Measurements from ENCODE around the genes TSPYL4, CALHM4, FAM162B and RFX6.

DNA sequence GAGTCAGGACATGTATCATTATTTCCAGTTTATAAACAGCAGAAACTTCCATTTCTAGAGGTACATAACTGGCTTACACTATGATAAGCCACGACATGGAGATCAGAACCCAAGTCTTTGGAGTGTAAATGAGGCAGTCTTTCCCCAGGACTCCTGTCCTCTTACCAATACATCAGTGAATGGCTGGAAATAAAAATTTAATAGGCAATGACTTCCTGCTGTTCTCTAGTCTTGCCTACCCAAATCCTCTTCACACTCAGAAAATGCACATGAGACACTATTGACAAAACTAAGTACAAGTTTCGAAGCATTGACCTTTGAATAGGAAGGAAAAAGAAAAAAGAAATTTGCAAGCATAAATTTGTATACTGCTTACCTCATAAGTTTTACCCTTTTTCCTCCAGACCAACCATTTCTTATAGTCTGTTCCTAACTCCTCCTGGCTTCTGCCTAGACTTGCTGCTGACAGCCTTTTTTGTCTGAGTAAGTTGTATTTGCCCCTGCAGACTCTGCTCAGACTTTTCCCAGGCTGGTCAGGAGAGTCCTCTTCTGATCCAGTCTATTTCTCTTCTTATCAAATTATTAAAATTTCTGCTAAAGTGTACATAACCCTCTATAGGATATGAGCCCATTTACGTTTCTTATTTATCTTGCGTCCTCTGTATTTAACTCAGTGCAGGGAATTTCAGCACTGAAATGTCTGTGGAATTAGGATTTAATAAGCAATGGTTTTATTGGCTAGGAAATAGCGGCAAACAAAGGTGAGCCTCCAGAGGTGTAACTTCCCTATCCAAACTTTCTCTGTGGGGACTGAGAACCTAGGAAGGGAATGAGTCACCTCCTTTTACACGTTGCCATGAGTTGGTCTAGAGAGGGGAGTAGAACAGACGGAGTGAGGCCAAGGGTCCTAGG, 207.2 kb upstream of the MARCKS start:
- RRBS = no CpG with 5 or more reads among the region's 7 CpGs

- RRBS = no CpG with 5 or more reads among the region's 6 CpGs
These were observed 2.2 kb downstream of the HDAC2 start for GRCh38 chr6:113968695-113969153.

DNA sequence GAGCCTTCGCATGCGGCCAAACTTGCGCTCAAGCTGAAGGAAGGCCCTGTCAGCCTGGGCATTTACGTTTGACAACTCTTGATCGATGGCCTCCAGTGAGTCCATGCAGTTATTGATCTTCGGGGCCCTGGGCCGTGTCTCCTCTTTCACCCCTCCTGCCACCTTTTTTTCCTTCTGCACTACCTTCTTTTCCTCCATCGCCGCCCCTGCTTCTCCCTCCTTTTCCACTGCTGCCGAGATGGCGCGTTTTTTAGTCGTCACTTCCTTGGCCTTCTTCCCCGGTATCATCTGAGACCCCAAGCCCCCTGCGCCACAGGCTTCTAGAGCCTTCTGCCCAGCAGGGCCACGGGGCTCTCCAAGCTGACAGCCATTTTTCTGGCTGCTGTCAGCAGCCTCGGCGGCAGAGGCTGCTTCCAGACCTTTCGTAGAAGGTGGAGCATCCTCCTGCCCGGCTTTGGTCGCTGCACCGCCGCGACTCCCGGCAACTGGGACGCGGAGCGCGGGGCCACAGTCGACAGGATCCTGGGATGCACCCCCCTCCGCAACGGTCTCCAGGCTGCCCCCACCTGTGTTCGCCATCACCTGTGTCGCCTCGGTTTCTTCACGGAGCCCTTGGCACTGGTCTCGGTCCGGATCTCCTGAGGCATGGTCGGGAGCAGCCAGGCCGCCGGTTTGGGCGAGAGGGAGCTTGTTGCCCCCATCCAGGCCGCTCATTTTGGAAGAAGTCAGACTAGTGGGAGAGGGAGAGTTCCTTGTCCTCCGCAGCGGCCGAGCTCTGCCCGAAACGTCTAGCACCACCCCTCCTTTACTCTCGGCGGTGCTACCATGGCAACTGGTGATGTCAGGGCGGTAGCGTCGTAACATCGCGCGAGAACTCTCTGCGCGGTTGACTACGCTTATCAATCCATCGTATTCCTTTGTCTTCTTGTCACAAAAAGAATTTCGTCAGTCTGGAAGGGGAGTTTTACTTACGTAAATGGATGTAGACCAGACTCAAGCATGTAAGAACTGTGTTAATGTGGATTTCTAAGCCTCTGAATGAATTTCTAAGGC, at the start of gene TSPYL4:
Gene TSPYL4, minus strand, starts transcription at position 781 of the 1,053 bp plus-strand sequence.
- RRBS = no CpG with 5 or more reads among the region's 62 CpGs

DNA sequence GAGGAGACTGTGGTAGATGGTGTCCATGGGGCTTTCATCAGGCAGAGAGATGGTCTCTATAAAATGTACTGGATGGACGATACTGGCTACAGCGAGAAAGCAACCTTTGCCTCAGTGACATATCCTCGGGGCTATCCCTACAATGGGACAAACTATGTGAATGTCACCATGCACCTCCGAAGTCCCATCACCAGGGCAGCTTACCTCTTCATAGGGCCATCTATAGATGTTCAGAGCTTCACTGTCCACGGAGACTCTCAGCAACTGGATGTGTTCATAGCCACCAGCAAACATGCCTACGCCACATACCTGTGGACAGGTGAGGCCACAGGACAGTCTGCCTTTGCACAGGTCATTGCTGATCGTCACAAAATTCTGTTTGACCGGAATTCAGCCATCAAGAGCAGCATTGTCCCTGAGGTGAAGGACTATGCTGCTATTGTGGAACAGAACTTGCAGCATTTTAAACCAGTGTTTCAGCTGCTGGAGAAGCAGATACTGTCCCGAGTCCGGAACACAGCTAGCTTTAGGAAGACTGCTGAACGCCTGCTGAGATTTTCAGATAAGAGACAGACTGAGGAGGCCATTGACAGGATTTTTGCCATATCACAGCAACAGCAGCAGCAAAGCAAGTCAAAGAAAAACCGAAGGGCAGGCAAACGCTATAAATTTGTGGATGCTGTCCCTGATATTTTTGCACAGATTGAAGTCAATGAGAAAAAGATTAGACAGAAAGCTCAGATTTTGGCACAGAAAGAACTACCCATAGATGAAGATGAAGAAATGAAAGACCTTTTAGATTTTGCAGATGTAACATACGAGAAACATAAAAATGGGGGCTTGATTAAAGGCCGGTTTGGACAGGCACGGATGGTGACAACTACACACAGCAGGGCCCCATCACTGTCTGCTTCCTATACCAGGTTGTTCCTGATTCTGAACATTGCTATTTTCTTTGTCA, 24.6 kb upstream of the CALHM6 start:
- RRBS = 58% methylated on average over 2 of the region's 16 CpGs

DNA sequence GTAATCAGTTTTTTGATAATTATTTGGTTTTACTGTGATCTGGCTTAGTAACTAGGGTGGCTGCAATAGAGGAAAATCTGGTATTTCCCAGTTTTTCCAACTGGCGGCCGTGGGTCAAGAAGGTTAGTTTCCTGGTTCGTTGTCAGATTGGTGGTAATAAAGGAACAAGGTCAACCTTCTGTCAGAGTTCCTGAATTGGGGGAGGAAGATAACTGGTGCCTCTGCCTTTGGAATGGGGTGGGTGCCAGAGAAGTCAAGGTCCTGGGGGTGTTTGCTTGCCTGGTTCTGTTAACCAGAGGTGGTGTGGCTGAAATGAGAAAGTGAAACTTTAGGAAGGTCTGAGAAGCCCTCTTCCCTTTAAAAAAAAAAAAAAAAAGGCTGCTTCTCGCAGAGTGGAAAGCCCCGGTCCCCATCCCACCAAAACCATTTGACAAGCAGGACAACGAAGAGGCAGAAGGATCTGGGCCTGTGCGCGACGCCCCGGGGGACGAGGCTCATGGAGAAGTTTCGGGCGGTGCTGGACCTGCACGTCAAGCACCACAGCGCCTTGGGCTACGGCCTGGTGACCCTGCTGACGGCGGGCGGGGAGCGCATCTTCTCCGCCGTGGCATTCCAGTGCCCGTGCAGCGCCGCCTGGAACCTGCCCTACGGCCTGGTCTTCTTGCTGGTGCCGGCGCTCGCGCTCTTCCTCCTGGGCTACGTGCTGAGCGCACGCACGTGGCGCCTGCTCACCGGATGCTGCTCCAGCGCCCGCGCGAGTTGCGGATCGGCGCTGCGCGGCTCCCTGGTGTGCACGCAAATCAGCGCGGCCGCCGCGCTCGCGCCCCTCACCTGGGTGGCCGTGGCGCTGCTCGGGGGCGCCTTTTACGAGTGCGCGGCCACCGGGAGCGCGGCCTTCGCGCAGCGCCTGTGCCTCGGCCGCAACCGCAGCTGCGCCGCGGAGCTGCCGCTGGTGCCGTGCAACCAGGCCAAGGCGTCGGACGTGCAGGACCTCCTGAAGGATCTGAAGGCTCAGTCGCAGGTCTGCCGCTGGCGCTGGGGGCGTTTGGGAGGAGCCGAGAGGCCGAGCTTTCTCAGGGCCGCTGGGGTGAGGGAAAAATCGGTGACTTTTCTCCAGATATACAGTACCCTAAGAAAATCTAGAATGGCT, 634 bp downstream of the CALHM6 start:
- RRBS = 72% methylated on average over 15 of the region's 85 CpGs

DNA sequence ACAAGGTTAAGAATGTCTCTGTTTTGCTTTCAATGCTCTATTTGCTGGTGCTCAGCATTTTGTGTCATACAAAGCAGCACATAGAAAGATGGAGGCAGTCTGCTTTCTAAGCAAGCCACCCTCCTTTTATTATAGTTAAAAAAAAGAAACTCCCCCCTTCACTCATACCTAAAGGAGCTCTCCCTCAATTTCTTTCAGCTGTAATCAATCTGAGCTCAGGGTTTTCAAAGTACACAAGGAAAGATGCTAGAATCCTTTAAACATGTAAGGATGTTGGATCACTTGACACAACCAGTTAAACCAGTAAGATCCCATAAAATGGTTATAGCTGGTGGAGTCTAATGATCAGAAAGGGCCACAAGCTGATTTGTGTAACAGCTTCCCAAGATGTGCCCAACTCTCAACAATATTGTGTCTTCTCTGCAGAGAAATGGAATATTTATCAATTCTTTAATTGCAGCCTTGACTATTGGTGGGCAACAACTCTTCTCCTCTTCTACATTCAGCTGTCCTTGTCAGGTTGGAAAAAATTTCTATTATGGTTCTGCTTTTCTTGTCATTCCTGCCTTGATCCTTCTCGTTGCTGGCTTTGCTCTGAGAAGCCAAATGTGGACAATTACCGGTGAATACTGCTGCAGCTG, at the start of gene CALHM4:
Gene CALHM4, plus strand, starts transcription at position 345 of the 641 bp plus-strand sequence.
- RRBS = no CpG with 5 or more reads among the region's 2 CpGs

- RRBS = no CpG with 5 or more reads among the region's 18 CpGs
These were observed 348 bp downstream of the RSPH4A start for GRCh38 chr6:116616601-116617052.

GRCh38 chr6:116765045-116766101, at the start of gene FAM162B:
TSS of gene FAM162B (minus strand) at chr6:116765719.
- RRBS = 72% methylated on average over 32 of the region's 89 CpGs

GRCh38 chr6:116876812-116877433, at the start of gene RFX6:
TSS of gene RFX6 (plus strand) at chr6:116877242.
- RRBS = 2% methylated on average over 30 of the region's 49 CpGs

GRCh38 chr6:117181519-117182087, 83.8 kb upstream of the VGLL2 start:
- RRBS = no CpG with 5 or more reads among the region's 19 CpGs

- RRBS = 7% methylated on average over 1 of the region's 9 CpGs
These were observed 1.2 kb downstream of the DCBLD1 start for GRCh38 chr6:117483678-117484108.

DNA sequence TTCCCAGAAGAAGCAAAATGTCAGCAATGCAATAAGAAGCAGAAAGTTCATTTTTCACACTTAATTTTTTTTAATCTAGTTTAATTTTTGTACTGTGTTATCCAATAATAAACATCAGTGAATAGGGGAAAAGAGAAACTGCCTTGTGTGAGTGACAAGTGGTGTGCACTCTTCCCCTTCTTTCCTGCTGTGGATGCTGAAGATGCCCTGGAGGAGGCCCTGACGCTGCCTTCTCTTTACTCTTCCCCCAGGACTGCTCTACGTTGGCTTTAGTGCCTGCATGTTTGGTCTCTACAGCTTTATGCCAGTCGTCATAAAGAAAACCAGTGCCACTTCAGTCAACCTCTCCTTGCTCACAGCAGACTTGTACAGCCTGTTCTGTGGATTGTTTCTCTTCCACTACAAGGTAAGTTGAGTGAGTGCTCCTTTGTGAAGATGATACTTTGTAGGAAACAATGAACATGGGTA, 263.1 kb upstream of the PLN start:
- RRBS = no CpG with 5 or more reads among the region's 3 CpGs

GRCh38 chr6:118292711-118292910, 255.5 kb upstream of the PLN start:
- RRBS = no CpG with 5 or more reads among the region's 2 CpGs

DNA sequence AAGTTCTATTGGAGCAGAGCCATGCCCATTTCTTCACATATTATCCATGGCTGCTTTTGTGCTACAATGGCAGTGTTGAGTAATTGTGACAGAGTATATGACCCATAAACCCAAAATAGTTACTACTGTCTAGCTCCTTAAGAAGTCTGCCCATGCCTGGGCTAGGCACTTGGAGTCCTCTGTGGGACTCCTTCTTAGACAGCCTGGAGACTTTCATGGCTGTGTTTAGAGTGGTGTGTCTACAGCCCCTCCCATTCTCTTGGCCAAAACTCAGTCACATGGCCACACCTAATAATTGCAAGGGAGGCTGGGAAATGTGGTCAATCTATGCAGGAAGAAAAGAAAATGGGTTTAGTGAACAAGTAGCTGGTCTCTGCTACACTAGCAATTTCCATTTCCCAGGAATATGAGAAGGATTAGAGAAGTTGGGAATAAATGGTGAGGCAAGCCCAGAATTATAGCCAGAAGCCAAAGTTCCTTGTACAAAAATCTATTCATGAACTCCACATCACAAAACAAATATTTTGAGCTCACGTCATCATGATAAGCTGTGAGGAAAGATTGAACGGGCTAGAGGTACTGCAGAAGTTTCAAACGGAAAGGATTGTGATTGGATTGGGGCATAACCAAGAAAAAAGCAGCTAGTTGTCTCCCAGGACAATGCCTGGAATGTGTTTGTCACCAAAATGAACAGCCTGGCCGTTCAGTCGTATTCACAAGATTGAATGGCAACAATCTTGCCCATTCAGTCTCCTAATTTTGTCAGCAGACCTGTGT, 251.8 kb upstream of the PLN start:
- RRBS = no CpG with 5 or more reads among the region's 5 CpGs

DNA sequence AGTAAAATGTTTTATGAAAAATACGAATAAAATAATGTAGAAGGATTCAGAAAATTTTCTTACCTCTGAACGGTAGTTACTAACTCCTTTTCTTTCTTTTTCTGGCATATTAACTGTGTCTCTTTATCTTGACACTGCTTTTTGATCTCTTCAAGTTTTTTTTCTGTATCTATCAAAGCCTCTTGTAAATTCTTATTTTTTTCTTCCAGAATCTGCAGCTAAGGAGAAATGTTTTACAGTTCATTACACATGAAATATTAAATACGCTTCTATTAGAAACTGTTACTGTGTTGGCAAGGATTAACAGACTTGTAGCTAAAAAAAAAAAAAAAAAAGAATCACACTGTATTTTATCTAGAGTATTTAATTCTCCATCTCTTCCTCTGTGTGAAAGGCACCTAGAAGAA, 66.4 kb upstream of the PLN start:
- RRBS = no CpG with 5 or more reads among the region's 3 CpGs

GRCh38 chr6:118707996-118708330, 56.6 kb upstream of the CEP85L start:
- RRBS = no CpG with 5 or more reads among the region's 4 CpGs

DNA sequence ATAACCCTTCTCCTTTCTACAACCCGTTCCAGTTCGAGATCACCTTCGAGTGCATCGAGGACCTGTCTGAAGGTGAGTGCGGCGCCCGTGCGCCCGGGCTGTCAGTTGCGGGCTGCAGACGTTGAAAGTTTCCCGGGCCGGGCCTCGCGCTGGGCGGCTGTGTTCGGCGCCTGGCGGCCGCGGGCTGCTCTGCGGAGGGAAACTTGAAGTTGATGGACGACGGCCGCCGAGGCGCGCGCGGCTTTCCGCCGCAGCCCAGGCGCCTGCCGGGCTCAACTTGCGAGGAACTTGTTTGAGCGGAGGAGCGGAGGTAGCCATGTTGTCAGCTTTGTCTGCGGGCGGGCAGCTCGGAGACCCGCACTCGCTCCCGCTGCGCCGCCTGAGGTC, 492 bp downstream of the ASF1A start:
- RRBS = 0% methylated on average over 7 of the region's 45 CpGs

DNA sequence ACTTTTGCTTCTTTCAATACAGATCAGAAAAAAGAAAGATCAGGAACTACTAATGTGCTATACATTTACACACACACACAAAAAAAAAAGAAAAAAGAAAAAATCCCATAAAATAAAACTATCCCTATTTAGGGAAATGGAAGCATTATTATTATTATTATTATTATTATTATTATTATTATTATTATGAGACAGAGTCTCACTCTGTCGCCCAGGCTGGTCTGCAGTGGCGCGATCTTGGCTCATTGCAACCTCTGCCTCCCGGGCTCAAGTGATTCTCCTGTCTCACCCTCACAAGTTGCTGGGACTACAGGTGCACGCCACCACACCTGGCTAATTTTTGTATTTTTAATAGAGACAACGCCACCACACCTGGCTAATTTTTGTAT, 18.7 kb downstream of the MCM9 start:
- RRBS = no CpG with 5 or more reads among the region's 6 CpGs

- RRBS = no CpG with 5 or more reads among the region's 4 CpGs
These were observed 36.6 kb downstream of the MAN1A1 start for GRCh38 chr6:119312847-119313562.

Measured in T47D (cell line).